Metastatic Liver Carcinoma in the Adrenal Gland (tissue), 2 donors: ENCODE data around the genes WASHC3, STAB2, HCFC2 and NOPCHAP1.

- PRO-cap, 2 experiments = no peak in any of the 2 experiments
Observed at GRCh38 chr12:101772332-101772977, 33.2 kb upstream of the SYCP3 start.

DNA sequence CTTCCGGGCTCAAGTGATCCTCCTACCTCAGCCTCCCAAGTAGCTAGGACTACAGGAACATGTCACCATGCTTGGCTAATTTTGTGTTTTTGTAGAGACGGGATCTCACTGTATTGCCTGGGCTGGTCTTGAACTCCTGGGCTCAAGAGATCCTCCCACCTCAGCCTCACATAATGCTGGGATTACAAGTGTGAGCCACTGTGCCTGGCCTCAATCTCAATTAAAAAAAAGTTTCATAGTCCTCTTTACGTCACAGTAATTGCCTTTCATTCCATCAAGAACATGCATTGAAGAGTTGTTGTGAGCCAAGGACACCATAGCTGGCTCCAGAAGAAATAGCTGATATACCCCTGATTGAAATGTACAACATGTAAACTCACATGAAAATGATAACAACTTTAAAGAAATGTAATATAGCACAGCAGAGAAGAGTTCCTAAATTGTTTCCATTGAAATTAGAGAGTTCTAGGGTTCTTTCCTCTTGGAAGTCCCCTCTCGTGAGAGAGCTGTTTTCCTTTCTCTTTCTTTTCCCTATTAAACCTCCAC, 11.6 kb downstream of the DRAM1 start:
- PRO-cap, 2 experiments = no peak in any of the 2 experiments

DNA sequence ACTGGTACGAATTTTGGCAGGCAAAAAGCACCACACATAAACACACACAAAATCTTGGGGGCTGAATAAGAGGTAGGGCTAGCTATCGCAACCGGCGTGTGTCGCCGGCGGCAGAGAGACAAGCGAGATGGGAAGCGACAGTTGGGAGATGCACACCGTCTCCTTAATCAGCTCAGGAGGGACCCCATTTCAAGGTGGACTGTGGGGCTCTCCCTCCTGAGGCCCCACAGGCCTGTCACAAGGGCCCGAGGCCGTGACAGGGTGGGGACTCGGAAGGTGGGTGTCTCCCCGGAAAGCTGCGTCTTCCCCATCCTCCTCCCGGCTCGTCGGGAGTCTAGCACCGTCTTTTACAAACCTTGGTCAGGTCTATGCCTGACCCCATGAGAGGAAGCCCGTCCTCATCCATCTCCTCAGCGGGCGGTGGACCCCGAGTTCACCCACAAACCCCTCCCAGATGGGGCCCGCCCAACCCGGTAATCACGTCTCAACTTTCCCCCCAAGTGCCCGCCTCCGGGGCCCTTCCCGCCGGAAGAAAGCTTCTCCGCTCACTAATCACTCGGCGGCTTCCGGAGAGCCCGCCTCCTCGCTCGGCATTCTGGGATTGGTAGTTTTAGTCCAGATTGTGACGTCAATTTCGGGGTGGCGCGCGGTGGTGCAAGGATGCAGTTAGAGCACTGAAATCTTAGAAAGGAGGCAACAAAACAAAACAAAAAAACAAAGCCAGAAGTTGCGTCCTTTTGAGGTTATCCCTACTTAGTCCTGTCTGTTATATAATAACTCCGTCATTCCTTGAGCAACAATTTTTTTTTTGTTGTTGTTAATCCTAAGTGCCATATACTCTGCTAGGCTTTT, at the start of gene WASHC3:
TSS of gene WASHC3 (minus strand) at position 435 of the 852 bp plus-strand sequence.
- PRO-cap, 2 experiments = peak in 2 of 2 experiments; most common plus-strand start position 97 of the sequence (in 2); most common minus-strand start position 226 of the sequence (in 1)

GRCh38 chr12:102342597-102343134, 137.7 kb downstream of the IGF1 start:
- PRO-cap, 2 experiments = peak in 2 of 2 experiments; most common plus-strand start chr12:102342785 (in 2)

GRCh38 chr12:102479058-102479911, 1.1 kb downstream of the IGF1 start:
- PRO-cap, 2 experiments = peak in 1 of 2 experiments; most common plus-strand start chr12:102479204 (in 1)

DNA sequence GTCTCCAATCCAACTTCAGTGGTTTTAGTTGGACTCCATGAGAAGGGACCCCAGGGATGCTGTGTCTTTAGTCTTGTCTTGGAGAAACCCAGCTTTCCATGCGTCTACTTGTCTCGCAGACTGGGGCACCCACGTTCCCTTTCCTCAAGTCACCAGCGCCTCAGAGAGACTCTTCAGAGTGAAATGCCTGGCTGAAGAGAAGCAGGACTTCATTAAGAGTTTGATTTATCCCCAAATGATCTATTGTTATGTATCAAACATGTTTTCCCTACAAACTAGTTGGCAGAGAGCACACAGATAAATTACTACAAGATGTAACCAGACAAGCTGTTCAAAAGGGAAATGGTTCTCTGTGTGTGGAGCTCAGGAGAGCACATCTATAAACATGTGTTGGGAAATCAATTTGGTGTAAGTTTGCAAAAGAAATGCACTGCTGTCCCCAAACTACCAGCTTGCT, 159.3 kb downstream of the PAH start:
- PRO-cap, 2 experiments = no peak in any of the 2 experiments

- PRO-cap, 2 experiments = no peak in any of the 2 experiments
Observed at GRCh38 chr12:103586849-103587443, at the start of gene STAB2. Gene STAB2, plus strand, starts transcription at chr12:103587273.

GRCh38 chr12:103676966-103677782, 90.1 kb downstream of the STAB2 start:
- PRO-cap, 2 experiments = no peak in any of the 2 experiments

- PRO-cap, 2 experiments = no peak in any of the 2 experiments
Observed at GRCh38 chr12:103942964-103943431, 12.8 kb downstream of the HSP90B1 start.

DNA sequence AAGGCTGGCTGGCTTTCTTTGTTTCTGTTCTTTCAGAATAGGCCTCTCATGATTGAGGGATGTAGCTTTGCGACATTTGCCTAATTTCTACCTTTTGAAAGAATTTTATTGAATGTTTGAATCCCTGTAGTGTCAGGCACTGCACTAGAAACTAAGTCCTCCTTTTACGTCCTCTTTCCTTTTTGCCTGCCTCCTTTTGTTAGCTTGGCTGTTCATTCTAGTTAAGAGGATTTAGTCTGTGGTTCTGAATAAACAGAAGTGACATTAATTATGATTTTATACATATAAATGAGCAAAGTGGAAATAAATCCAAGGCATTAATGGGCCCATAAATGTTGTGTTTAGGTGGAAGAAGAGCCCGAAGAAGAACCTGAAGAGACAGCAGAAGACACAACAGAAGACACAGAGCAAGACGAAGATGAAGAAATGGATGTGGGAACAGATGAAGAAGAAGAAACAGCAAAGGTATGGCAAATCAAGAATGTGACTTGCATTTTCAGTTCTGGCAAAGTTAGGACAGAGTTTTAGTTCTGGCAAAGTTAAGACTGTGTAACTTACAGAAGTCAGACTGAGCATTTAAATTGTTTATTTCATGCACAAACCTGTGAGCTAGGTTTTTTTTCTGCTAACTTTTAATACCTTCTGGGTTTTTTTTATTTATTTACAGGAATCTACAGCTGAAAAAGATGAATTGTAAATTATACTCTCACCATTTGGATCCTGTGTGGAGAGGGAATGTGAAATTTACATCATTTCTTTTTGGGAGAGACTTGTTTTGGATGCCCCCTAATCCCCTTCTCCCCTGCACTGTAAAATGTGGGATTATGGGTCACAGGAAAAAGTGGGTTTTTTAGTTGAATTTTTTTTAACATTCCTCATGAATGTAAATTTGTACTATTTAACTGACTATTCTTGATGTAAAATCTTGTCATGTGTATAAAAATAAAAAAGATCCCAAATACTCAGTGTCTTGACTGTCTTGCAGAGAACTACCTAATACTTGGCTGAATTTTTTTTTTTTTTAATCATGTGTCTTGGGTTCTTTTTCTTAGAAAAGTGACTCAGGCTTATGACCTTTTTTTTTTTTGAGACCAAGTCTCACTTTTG, 9.7 kb downstream of the UQCC6 start:
- PRO-cap, 2 experiments = no peak in any of the 2 experiments

DNA sequence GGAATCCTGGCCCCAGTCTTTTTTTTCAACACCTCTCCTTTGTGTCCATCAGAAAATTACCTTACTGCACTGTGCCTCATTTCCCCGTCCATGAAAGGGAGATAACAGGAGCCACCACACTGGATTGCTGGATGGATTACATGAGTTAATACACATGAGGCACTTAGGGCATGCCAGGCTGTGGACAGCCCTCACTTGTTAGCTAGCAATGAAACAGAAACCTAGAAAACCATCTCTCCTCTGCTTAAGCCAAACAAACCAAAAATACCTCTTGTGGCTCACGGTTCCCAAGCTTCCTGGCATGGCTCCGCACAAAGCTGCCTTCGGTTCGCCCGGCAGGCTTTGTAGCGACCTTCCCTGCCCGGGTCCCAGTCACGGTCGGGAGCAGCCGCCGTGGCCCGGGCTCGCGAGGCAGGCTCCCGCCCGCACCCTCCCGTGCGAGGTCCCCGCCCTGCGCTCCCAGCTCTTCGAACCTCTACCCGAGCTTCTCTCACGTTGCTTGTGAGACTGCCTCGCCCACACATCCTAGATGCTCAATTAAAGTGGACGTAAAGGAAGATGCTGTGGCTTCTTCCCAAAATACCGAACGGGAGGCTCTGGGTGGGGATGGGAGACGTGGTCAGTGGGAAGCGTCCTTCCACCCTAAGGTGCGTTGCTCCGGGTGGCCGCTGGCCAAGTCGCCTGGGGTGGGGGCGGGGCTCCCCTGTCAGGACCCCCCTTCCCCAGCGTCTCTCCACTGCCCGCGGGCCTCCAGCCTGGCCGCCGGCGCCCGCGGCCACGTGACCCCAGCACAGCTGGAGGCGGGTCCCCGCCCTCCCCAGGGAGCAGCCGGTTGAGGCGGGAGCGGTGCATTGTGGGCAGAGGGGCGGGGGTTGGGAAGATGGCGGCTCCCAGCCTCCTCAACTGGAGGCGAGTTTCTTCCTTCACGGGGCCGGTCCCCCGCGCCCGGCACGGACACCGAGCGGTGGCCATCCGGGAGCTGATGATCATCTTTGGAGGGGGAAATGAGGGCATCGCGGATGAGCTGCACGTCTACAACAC, at the start of gene HCFC2:
TSS of gene HCFC2 (plus strand) at position 851 of the 1,041 bp plus-strand sequence.
- PRO-cap, 2 experiments = peak in 2 of 2 experiments; most common plus-strand start position 860 of the sequence (in 2); most common minus-strand start position 730 of the sequence (in 2)

DNA sequence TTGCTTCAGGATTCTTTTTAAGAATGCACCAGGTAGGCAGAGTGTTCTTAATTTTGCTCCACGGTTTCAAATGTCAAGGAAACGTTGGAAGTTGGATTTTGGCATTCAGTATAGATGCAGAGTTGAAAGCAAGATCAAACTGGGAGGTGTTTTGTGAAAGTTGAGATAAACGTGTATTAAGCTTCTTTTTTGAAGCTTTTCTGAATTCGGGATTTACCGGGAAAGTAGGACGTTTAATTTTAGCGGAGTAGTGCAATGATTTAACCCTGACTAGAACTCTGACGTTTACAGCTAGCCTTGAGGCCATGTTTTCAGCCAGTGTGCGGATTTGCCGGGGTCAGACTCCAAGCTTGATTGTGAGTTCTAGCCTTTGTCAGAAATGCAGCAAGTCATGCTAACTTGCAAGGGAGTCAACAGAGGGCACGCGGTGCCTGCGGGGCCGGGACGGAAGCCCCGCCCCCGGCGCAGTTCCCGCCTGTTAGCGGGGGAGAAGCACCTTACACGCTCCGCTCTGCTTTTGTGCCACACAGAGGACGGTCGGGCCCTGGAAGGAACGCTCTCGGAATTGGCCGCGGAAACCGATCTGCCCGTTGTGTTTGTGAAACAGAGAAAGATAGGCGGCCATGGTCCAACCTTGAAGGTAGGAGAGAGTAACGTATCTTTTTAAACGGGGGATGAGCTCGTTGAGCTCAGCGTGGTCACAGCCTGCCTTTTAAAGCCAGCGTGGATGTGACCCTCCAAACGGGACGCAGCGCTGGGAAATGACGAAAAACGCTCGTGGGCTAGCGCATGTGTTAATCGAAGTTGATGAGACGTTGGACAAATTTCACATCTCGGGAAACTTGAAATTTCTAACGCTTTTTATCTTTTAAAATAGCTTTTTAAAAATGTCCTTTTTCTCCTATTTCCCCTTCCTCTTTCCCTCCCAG, 14.9 kb upstream of the EID3 start:
- PRO-cap, 2 experiments = peak in 2 of 2 experiments; most common plus-strand start position 529 of the sequence (in 2); most common minus-strand start position 352 of the sequence (in 2)

DNA sequence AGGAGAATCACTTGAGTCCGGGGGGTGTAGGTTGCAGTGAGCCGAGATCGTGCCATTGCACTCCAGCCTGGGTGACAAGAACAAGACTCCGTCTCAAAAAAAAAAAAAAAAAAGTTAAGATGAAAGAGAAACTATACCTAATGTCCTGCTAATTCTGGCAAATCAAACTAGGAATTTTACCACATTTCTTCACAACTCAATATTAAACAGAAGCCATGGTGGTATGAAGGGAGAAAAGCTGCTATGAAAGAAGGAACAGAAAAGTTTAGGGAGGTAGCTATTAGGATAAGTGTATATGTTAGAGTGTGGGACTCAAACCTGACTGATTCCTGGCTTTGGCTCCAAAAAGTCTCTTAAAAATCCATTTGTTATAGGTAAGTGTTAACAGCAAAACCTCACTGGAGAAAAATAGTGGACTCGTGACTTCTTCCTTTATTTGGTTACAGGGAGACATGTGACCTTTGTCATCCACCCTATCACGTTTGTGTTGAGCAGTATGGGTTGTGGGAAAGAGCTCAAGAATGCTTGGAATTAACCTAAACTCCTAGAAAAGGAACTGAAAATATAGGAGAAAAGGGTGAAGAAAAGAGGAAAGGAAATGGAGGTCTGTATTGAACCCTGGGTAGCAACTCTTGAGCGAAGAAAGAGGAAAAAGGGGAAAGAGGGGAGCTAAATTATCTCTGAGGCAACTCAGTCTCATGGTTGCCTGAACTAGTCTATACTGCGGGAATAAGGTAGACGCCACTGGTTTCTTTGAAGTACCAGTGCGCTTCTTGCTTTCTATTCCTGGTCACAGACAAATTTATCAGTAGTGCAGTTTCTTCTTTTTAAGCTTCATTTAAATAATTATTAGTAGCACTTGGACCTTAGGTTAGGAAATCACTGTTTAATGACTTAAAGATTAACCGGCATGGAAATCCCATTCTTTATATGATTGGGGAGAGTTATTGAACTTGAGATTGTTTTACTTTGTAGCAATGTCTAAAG, 3.6 kb upstream of the EID3 start:
- PRO-cap, 2 experiments = no peak in any of the 2 experiments

DNA sequence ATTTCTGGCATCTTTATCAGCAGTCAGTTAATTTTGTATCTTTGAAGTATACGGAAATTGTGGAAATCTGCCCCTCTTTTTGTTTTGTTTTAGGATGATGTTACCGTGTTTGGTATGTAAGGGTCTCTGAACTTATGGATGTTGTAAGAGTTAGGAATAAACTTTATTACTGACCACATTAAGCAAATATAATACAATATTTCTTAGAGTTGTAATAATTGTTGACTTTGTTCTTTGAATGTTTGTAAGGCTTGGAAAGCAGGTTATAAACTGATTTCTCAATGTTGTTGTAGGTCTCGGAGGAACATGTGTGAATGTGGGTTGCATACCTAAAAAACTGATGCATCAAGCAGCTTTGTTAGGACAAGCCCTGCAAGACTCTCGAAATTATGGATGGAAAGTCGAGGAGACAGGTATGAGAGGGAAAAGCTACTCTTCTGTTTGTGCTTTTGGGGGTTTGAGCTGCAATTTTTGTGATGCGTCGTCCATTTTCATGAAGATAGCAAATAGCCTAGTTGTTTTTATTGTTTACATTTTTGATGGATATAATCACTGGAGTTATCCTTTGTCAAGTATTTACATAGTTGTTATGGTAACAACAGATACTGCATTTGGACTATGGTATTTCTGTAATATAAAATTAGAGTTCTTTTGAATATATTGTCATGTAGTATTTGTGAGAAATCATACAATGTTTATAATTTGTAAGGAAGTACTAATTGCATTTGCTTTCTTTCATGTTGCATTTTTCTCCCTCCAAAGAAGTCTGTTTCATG, 12.1 kb downstream of the EID3 start:
- PRO-cap, 2 experiments = no peak in any of the 2 experiments

DNA sequence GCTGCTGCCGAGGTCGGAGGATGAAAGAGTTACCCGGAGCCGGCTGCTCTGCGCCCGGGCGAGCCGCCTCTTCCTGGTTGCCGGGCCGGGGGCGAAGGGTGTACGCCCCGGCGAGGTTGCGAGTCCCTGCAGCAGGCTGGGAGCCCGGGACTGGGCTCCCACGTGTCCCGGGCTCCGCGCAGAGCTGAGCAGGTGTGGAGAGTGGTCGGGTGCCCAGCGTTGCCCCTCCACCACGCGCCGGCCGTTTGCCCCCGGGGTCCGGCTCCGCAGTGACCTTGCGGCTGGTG, 1.1 kb downstream of the CHST11 start:
- PRO-cap, 2 experiments = no peak in any of the 2 experiments

GRCh38 chr12:104458212-104458773, 1.5 kb downstream of the CHST11 start:
- PRO-cap, 2 experiments = no peak in any of the 2 experiments

GRCh38 chr12:104601250-104602149, 144.8 kb downstream of the CHST11 start:
- PRO-cap, 2 experiments = no peak in any of the 2 experiments

GRCh38 chr12:104909705-104910170, 48.4 kb downstream of the SLC41A2 start:
- PRO-cap, 2 experiments = no peak in any of the 2 experiments

DNA sequence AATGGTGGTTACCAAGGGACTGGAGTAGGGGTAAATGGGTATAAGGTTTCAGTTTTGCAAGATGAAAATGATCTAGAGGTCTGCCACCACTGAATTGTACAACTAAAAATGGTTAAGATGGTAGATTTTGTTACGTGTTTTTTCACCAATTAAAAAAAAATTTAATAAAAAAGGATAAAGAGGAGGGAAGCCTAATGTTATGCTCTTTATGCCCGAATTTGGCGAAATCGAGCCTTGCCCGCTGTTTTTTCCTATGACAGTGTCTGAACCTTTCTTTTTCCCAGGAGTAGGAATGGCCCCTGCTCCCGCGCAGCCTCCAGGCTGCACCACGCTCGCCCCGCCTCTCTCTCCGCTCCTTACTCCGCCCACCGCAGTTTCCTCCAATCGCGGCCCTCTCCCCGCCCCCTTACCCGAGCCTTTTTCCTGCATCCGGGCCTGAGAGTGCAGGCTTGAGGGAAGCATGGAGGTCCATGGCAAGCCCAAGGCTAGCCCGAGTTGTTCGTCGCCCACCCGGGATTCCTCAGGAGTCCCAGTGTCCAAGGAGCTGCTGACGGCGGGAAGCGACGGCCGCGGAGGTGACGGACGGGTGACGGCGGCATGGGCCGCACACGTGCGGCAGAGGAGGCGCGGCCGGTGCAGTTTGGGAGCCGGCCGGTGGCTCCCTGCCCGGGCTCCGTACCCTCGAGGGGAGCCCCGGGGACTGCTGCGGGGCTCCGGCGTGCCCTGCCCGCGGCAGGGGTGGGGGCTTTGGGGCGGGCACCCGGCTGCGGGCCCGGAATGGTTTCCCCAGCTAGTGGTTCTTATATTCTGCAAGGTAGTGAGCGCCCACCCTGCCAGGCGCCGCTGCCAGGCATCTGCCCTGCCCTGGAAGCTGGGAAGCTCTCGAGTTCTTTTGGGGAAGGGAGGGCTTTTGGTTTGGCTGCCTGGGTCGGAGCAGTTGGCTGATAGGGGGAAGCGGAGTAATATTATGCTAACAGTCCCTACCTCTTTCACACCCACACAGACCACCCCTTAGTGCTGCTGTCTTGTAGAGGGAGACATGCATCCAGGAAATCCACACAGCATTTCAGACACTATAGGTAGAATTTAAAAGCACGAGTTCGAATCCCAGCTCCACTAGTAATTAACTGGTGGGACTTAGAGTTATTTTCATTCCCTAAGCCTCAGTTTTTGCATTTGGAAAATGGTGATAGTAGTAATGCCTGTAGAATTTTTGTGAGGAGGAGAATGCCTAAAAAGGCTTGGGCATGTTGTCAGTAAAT, at the start of gene NOPCHAP1:
TSS of gene NOPCHAP1 (plus strand) at position 424 of the 1,262 bp plus-strand sequence.
- PRO-cap, 2 experiments = peak in 2 of 2 experiments; most common plus-strand start position 446 of the sequence (in 2); most common minus-strand start position 317 of the sequence (in 1)

GRCh38 chr12:105031158-105031531, 45.0 kb downstream of the NOPCHAP1 start:
- PRO-cap, 2 experiments = no peak in any of the 2 experiments